Melanocyte of skin (primary cell): Measurements from ENCODE around the gene TP53TG3B.

DNA sequence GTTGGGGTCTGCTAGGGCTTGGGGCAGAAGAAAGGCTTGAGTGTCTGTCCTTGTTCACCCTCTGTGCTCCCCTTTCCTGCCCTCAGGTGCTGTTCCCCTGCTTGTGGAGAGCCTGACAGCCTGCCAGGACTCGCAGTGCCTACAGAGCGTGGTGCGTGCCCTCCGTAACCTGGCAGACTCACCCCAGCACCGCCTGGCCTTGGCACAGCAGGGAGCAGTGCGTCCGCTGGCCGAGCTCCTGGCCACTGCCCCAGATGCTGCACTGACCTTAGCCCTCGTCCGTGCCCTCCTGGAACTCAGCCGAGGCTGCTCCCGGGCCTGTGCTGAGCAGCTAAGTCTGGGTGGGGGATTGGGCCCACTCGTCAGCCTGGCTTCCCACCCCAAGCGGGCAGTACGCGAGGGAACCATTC is 2.7 kb downstream of the ARMC5 start:
- CAGE, long polyA plus RNA, 2 experiments = no peak in any of the 2 experiments

DNA sequence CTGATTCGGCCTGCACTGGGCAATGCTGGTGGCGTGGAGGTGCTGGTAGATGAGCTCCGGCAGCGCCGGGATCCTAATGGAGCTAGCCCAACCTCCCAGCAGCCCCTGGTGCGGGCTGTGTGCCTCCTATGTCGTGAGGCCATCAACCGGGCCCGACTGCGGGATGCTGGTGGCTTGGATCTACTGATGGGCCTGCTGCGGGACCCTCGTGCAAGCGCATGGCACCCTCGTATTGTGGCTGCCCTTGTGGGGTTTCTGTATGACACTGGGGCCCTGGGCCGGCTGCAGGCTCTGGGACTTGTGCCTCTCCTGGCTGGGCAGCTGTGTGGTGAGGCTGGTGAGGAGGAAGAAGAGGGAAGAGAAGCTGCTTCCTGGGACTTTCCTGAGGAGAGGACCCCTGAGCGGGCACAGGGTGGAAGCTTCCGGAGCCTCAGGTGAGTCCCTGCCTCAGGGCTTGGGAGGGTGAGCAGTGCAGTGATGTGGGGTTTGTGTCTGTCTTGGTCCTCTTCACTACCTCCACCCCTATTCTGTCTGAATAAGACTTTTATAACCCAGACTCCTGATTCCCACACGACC is 3.3 kb downstream of the ARMC5 start:
- CAGE, long polyA plus RNA, 2 experiments = no peak in any of the 2 experiments

DNA sequence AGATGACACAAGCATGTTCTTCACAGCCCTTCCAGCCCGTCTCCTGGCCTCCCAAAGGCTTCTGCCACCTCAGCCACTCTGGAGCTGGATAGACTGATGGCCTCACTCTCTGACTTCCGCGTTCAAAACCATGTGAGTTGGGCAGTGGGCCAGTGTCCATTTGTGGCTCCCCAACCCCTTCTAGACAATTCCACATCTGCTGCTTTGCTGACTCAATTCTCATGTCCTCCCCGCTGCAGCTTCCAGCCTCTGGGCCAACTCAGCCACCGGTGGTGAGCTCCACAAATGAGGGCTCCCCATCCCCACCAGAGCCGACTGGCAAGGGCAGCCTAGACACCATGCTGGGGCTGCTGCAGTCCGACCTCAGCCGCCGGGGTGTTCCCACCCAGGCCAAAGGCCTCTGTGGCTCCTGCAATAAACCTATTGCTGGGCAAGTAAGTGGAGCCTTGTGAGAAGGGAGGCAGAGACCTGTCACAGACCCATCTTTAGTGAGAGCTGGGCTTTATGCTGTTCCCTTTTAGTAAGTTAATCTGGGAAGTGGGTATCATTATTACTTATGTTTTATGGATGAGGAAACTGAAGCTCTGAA is 2.5 kb downstream of the TGFB1I1 start:
- CAGE, long polyA plus RNA, 2 experiments = no peak in any of the 2 experiments

GRCh38 chr16:31480913-31481373 is 2.0 kb upstream of the SLC5A2 start:
- CAGE, long polyA plus RNA, 2 experiments = no peak in any of the 2 experiments

DNA sequence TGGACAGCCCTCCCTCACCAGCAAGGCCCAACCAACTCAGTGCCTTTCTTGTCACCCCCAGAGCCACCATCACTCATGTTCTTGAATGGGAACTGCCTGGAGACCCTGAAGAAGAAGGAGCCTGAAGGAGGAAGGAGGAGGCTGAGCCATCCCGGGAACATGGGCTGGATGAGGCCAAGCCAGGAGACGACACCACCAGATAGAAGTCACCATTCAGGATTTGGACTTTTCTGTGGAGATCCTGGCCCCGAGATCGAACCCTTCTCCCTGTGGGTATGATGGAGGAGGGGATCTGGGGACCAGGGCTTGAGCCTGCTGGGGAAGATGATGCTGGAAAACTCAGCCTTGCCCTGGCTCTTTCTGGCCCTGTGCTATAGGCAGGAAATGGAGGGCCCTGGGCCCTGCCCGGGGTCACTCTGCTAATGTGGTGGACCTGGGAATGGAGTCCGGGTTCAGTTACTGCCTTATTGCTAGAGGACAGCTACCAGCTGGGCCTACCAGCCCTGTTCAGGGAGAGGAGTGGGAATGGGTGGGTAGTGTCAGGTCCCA is 9.9 kb upstream of the KRBOX5 start:
- CAGE, long polyA plus RNA, 2 experiments = no peak in any of the 2 experiments

DNA sequence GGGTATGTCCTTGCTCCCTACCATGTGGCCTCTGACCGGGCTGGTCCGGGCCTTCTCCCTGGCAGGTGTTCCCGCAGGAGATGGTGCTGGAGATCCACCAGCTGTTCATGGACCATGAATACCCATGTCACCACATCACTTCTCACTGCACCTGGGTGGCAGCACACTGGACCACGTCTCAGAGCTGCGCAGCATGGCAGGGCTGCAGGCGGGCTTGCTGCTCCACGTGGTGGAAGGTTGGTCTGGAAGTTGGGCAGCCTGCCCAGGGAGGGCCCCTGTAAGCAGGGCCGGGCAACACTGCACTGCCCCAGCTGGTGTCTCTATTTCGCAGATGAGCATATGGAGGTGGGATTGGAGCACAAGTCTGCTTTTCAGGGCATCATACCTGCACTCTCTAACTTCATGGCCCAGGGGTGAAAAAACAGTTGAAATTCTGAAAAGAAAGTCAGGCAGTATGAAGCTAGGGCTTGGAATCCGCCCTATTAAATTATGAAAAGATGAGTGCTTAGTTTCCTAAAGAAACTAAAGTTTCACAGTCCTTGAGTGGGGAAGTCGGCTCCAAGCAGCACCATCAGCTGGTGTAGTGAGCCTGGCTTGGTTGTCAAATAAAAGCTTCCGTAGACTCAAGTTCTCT is 8.8 kb upstream of the KRBOX5 start:
- CAGE, long polyA plus RNA, 2 experiments = no peak in any of the 2 experiments

- CAGE, long polyA plus RNA, 2 experiments = no peak in any of the 2 experiments
Measured at GRCh38 chr16:31709936-31710904, 2.8 kb upstream of the KRBOX5 start.

- CAGE, long polyA plus RNA, 2 experiments = no peak in any of the 2 experiments
Measured at GRCh38 chr16:31869990-31870367, 3.6 kb upstream of the ZNF267 start.

DNA sequence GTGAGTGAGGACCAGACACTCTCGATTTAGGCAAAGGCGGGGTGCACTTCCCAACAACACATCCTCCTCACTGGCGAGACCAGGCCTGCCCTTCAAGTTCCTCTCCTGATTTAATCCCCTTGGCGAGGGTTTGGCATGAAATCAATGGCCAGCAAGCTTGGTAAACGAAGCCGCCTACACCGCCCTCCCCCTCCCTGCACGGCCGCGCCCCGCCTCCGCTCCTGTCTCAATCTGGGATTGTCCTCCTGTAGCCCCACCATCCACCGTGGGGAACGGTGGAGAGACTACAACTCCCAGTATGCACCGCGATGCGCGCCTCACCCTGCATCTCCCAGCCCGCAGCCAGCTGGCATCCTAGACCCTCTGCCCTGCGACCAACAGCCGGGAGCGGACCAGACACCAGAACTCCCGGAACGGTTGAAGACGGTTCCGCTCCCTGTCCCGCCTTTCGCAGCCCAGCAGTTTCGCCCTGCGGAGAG is at the start of gene TP53TG3B:
Gene TP53TG3B, plus strand, starts transcription at position 241 of the 479 bp plus-strand sequence.
- CAGE, long polyA plus RNA, 2 experiments = no peak in any of the 2 experiments

- CAGE, long polyA plus RNA, 2 experiments = no peak in any of the 2 experiments
Measured at GRCh38 chr16:35506663-35507469, 2047.5 kb downstream of the TP53TG3F start.

- CAGE, long polyA plus RNA, 2 experiments = no peak in any of the 2 experiments
Measured at GRCh38 chr16:35795283-35795792, 2335.9 kb downstream of the TP53TG3F start.

- CAGE, long polyA plus RNA, 2 experiments = no peak in any of the 2 experiments
Measured at GRCh38 chr16:46580494-46581000, 40.6 kb downstream of the SHCBP1 start.

- CAGE, long polyA plus RNA, 2 experiments = no peak in any of the 2 experiments
Measured at GRCh38 chr16:46757227-46758256, 9.4 kb upstream of the MYLK3 start.

DNA sequence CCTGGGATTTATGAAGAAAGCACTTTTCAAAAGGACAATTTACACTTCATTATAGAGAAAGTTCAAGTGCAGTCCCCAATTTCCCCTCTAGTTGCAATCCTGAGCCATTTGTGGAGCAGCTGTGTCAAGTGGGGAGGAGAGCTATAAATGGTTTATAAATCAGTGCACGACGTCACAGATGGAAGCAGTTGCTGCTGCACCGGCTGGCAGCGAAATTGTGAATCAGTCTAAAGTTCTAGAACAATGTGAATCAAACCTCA is 26.6 kb upstream of the C16orf87 start:
- CAGE, long polyA plus RNA, 2 experiments = no peak in any of the 2 experiments

- CAGE, long polyA plus RNA, 2 experiments = no peak in any of the 2 experiments
Measured at GRCh38 chr16:46859812-46860196, 24.4 kb upstream of the GPT2 start.

- CAGE, long polyA plus RNA, 2 experiments = no peak in any of the 2 experiments
Measured at GRCh38 chr16:46911185-46911402, 26.9 kb downstream of the GPT2 start.

GRCh38 chr16:46923667-46924514 is 39.7 kb downstream of the GPT2 start:
- CAGE, long polyA plus RNA, 2 experiments = no peak in any of the 2 experiments

DNA sequence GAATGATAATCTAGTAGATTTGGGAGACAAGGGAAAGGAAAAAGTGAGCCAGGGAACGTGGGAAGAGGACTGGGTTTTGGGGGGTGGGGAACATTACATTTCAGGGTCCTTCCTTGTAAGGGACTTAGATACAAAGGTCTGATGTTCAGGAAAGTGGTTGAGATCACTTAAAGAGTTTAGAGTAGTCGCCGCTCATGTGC is 85.8 kb upstream of the NETO2 start:
- CAGE, long polyA plus RNA, 2 experiments = no peak in any of the 2 experiments

- CAGE, long polyA plus RNA, 2 experiments = no peak in any of the 2 experiments
Measured at GRCh38 chr16:47295589-47296424, 152.1 kb upstream of the NETO2 start.

DNA sequence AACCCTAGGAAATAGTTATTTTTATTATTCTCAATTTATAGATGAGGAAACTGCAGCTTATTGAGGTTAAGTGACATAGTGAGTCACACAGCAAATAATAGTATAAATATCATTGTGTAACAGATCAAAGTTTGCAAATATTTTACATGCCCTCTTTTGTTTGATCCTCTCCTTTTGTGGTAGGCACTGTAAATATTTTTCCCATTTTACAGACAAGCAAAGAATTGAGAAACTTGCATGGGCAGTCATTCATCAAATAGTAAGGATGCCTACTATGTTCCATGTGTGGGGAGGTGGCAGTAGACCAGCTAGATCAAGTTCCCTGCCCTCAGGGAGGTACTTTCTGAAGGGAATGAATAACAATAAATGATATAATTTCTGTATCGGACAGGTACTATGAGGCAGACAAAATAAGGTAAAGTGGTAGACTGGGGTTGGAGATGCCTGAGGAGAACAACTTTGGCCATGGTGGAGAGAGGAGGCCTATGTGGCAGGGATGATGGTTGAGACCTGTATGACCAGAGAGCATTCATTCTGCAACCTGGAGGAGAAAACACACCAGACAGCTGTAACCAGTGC is 173.1 kb downstream of the PHKB start:
- CAGE, long polyA plus RNA, 2 experiments = no peak in any of the 2 experiments